ENCODE measurements around a stretch of chr12.

DNA sequence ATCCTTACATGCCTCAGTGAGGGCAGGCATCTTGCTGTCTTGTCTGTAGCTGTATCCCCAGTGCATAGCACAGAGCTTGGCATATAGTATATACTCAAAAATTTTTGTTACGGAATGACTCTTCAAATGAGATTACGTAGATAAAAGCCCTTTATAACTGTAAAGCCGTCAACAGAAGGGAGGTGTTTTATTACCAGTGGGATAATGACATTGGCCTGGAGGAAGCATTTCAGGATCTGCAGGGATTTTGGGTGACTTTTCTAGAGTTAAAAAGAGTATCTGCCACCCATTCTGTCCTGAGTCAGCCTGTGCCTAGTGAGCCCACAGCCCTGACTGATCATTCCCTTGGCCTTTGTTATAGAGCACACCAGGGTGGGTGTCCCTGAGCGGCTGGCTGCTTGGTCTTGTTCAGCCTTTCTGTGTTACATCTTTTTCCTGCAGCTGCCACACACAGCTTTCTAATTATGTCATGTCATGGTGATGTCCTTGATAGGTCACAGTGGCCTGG is 68.2 kb downstream of the ABTB3 start:
- RRBS: no CpG with 5 or more reads among the region's 4 CpGs

DNA sequence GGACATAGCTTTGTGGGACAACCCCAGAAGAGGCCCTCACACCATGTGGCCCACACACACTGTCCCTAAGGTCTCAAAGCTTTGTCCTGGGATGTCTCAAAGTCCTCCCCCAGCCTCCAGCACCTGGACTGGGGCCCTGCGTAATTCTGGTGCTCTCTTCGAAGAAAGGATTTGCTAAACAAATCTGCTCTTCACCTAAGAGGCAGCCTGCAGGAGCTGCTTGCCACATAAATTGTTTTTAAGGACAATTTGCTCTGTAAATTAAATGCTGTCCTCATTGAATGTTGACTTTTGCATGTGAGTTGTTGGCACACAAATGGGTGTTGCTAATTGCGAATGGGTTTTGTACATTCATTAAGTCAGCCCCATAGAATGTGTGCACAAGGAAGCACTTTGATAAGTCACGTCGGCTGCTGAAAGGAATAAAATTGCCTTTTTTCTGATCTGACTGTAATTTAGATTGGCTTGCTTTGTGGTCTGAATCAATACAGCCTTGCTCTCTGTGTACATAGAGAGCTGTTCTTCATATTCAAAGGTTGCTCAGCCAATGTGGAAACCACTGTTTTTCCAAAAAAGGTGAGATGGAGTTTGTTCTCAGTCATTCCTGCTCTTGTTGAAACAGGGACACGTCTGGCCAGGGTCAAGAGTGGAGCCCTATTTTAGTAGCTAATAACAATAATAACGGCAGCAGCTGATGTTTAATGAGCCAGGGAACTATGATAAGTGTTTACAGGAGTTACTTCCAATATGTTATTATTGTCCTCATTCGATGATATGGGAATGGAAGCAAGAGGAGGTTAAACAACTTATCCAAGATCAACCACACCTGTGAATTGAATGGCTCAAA is 161.5 kb upstream of the PWP1 start:
- RRBS: no CpG with 5 or more reads among the region's 8 CpGs

GRCh38 chr12:107601836-107602260 is 83.8 kb upstream of the PWP1 start:
- RRBS: 98% methylated on average over 3 of the region's 5 CpGs

GRCh38 chr12:107731022-107732348 is 29.5 kb downstream of the PRDM4 start:
- RRBS: no CpG with 5 or more reads among the region's 11 CpGs

GRCh38 chr12:108133438-108133971 is 4.4 kb downstream of the WSCD2 start:
- RRBS: no CpG with 5 or more reads among the region's 8 CpGs

DNA sequence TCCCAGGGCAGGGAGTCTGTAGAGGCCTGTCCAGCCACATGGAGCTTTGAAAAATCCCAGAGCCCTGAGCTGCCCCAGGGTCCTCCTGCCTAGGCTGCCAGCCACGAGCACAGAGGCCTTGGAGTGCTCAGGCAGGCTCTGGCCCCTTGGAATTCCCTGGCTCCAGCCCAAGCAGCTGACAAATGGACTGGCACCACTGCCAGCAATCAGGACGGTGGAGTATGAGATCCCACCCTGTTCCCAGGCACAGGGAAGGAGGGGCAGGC is 26.3 kb downstream of the CMKLR1 start:
- RRBS: no CpG with 5 or more reads among the region's 2 CpGs

- RRBS: no CpG with 5 or more reads among the region's 7 CpGs
Measured at GRCh38 chr12:108313223-108314020, 25.7 kb downstream of the CMKLR1 start.

GRCh38 chr12:108515936-108516101 is 742 bp downstream of the FICD start:
- RRBS: no CpG with 5 or more reads among the region's 3 CpGs

DNA sequence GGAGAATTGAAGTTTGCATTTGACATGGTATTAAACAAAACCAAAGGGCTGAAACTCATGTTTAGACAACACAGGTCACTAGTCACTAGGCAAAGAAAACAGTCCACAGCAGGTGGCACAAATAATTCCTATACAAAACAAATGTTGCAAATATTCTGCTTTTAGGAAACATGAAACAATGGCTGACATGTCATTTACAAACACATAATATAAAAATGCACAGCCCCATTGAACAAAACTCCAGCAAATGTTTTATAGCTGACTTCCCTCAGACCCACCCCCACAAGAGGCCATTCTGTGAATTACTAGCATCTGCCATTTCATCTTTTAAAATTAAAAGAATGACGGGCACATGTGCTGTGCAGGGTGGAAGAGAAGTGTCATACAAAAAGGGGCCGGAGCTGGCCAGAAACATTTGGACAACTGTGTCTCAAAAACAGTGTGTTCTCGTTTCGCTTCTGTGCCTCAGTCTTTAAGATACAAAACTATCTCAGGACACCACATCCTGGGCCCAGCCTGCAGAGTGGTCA is 7.7 kb downstream of the FICD start:
- RRBS: no CpG with 5 or more reads among the region's 4 CpGs

DNA sequence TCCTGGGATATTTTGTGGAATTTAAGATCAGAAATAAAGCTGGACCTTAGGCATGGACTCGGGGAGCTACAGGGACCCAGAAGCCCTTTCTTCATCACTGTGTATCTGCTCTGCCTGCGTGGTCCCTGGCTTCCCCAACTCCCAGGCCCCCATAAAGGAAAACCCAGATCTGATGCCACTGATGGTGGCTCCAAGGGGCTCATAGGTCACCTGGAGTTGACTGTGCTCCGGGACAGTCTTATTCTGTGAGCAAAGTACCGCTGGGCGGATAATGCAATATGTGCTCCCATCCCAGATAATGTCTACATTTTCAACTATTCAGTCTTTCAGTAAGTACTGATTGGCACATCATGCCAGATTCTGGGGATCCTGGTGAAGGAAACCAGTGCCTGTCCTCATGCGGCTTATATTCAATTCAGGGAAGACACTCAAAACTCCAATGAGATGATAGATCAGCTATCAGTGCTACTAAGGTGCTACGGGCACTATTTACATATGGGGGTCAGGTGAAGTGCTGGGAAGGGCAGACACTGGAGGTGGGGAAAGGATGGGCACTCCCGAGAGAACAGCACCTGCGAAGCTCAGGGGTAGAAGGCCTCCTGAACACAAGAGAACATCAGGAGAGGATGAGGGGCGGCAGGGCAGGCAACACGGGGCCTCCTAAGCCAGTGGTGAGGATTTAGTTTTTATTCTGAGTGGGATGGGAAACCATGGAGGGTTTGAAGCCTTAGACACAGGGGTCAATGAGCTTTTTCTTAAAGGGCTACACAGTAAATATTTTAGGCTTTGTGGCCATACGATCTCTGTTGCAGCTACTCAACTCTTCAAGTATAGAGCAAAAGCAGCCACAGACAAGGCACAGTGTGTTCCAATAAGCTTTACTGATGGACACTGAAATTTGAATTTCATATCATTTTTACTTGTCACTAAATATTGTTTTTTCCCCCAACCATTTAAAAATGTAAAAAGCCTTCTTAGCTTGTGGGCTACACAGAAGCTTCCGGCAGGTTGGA is 5.7 kb upstream of the SELPLG start:
- RRBS: no CpG with 5 or more reads among the region's 13 CpGs

DNA sequence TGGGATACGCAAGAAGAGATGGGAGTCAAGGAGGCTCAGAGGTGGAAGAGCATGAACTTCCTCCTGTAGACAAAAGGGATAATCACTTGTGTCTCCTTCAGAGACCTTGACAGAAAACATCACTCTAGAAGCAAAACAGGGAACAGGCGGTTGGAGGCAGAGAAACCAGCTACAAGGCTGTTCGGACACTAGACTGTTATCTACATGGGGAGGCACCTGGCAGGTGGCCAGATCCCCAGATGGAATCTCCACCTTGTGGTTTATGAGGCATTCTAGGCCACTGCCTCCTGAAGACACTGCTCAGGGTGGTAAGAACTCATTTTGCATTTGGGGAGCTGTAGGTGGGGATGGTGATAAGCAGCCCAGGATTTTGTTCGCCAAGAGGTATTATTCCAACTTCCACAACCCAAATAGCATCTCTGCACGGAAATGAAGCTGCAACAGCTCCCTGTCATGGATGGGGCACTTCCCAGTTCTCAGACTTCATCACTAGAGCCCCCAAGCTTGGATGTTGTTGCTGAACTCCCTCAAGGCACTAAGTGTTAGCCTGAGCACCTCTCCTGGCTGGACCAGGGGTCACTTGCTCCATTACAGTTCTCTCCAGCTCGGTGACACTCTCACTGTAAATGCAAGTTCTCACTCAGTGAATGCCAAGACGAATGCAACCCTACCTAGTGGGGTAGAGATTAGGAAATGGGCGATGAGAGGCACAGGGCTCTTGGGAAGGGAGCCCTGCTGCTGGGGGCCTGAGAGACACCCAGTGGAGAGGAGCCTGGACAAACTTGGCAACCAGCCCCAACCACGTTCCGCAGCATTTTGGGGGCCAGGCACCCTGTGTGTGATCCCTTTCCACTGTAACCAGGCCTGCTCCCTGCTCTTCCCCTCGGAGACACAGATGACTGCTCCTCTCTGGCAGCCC is 7.6 kb upstream of the SELPLG start:
- RRBS: no CpG with 5 or more reads among the region's 11 CpGs

GRCh38 chr12:108678131-108678466 is 44.4 kb upstream of the SELPLG start:
- RRBS: no CpG with 5 or more reads among the region's 6 CpGs

DNA sequence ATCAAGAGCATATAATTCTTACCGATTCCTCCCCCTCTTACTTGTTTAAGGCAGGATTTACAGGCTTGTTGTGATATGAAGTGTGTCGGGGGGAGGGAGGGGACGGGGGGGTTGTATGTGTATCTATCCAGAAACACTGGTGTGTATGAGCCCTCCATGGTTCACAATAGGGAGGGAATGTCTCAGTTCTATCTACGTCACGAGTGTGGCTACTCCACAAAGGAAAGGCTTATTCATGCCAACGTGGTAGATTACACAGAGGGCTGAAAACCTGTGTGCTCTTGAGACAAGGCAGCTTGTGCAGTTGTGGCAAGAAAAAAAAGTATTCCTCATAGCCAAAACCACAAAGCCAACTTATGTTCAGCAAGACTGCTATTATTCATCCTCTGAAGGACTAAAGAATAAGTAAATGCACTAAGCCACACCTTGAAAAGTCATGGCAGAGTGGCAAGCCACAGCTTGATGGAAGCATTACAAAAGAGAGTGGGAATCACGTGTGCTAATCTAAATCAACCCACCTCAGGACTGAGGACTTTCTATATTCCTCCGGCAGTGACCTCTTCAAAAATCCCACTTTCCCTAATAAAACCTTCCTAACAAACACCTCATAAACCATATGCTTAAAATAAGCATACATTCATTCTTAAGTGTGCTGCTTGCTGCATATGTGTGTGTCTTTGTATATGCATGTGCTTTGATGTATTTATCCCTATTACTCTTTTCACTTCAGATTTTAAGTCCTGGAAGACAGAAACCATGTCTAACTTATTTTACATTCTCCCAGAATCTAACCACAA is 34.8 kb downstream of the CORO1C start:
- RRBS: no CpG with 5 or more reads among the region's 8 CpGs

DNA sequence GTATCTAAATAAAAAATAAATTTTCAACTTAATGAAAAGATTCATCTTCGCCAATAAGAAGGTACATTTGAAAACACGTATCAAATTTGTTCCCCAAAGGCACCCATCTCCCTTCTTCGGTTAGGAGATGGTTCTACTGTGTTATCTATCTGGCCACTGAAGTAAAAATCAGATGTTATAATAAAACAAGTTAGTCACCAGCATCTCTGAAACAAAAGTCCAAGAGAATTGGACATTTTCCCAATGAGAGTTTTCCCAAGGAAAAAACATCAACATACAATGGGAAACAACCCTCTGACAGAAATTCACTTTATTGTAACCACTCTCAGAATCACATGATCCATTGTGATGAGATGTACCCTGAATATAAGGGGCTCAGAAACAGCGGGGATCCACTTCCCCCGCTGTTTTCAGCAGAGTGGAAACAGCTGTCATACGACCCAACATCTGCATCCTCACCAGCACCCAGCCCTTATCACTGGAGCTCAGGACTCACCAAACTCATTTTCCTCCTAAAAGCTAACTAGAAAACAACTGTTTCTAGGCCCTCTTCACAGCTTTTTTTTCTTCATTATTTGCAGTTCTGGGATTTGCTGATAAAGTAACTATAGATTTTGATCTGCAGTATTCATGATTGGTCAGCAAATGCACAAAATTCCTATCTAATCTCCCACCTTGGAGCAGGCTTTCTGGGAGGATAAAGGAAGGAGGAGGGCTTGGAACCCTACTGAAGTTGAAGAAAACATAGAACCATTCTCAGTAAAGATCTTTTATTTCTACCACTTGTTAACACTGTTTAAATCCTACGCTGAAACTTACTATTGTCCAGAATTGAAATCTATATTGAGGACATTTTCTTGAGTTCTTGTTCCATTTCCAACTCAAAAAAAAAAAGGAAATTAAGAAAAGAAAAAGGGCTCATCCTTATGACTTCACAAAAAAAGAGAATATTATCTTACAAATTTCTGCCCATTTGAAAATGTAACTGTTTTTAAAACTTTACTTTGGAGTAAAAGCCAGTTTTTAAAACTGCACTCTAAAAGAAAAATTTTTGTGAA is 31.2 kb downstream of the CORO1C start:
- RRBS: no CpG with 5 or more reads among the region's 7 CpGs

DNA sequence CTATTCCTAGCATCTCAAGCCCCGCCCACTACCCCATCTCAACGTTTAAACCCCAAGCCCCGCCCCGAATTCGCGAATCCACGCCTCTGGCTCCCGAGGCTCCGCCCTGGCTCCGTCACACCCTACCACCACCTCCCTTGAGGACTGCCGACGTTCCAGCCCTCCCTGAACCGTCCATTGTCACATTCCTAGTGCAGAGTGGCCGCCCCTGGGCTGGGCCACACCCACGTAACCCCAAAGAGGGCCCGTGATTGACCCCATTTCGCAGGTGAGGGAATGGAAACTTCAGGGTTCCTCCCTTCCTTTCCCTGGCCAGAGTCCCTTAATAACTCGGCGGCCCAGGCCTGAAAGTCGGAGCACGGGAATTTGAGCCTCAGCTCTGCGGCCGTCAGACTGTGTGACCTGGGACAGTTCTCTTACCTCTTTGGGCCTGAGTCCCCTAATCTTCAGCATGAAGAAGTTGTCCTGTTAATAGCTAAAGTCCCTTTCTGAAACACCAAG is 806 bp upstream of the CORO1C start:
- RRBS: no CpG with 5 or more reads among the region's 23 CpGs

DNA sequence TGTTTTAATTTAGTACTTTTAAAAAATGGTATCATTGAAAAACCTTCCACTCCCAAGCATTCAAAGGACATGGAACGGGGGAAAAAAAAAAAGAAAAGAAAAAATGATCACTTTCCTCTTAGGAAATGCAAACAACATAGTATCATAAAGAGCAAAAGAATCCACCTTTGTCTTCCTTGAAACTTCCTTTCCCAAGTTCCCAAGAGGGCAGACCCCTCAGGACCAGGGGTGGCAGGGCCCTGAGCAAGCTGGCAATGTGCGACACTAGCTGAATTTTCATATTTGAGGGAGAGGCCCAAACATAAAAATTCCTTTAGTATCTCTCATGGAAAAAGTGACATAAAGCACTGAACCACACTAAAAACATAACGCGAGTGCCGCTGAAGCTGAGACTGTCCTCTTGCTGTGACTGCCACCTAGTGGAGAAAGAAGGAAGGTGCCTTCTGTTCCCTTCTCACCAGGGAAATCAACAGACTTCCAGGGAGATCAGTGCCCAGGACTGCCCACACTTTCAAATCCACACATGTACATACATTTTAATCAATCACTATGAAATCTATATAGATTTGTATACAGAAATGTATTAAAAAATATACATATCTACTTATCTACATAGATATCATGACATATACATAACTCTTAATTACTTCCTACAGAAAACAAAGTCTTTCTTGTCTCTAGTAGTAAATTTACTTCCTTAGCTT is 53.9 kb downstream of the SSH1 start:
- RRBS: no CpG with 5 or more reads among the region's 5 CpGs

DNA sequence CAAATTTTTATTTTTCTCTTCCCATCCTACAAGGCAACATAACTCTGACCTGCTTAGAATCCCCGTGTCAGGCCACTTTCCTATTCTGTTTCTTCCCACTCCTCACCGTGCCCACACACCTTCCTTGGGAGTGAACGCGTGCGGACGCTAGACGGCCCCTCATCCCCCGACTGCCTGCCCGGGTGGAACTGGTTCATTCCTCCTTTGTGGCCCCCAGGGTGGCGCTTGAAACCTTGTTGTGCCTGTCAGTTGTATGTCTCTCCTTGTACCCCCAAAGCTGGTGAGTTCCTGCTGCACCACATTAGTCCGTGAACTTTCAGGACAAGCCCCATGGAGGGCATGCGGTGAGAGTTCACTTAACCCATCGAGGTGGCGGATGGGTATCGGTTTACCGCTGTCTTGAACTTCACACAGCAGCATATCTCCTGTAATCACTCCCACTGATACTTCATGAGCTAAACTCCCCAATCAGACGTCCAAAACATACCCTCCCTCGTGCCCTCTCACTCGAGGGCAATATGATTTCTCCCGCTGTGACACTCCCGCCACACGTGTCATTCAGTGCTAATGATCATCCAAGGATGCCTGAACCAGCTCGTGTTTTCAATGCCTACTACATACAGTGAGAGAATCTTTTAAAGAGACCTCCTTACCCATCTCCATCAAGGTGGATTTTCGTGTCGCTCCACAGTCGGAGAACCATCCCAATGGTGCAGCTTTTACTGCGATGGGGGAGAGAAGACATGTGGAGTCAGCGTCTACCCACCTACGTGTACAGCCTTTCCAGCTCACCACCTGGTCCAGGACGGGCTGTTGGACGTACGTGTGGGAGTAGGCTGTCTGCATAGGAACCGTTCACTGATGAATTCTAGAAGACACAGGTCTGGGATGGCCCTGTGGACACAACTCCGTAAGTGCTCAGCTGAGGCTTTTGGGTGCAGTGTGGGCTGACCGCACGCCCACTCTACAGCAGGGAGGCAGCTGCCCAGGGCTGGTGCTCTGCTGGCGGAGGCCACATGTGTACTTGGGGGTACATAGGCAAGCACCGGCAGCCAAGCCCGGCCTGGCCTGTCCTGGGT is 46.4 kb downstream of the SSH1 start:
- RRBS: no CpG with 5 or more reads among the region's 39 CpGs

- RRBS: no CpG with 5 or more reads among the region's 6 CpGs
Measured at GRCh38 chr12:108820585-108821148, 36.7 kb downstream of the SSH1 start.

DNA sequence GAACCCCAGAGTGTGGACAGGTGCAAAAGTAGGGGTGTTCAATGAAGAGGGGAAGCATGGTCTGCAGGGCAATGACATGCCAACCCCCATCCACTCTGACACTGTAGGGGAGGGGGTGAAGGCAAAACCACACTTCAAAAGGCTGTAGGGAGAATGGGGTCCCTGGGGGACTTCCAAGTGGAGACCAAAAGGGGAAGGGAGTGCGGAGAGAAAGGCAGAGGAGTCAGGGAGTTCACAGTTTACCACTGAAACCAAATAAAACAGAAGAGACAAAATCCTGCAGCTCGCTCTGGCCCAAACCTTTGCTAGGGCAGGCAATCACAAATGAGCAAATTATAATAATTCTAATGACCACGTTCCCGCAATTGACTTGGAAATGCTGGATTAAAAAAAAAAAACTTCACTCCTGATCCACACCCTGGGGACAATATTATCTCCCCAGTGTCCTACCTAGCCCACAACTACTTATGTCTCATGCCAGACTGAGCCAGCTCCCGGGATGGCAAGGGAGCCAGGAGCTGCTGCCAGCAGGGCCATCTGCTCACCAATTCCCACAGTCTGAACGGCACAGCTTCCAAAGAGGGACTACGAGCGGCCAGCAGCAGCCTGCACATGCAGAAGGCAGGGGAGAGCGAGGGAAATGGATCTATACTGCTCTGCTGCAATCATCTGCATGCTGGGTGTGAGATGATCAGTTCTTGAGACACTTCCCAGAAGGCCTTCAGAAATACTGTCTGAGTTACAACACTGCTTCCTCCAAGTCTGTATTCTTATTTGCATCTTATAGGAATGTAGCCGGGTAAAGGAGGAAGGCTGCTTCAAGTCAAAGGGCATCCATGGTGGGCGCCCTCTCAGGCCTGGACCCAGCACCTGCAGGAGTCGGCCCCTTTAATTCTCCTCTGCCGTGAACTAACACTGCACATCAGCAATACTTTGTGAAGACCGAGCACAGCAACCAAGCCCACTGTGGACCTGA is 11.2 kb downstream of the SSH1 start:
- RRBS: no CpG with 5 or more reads among the region's 14 CpGs

DNA sequence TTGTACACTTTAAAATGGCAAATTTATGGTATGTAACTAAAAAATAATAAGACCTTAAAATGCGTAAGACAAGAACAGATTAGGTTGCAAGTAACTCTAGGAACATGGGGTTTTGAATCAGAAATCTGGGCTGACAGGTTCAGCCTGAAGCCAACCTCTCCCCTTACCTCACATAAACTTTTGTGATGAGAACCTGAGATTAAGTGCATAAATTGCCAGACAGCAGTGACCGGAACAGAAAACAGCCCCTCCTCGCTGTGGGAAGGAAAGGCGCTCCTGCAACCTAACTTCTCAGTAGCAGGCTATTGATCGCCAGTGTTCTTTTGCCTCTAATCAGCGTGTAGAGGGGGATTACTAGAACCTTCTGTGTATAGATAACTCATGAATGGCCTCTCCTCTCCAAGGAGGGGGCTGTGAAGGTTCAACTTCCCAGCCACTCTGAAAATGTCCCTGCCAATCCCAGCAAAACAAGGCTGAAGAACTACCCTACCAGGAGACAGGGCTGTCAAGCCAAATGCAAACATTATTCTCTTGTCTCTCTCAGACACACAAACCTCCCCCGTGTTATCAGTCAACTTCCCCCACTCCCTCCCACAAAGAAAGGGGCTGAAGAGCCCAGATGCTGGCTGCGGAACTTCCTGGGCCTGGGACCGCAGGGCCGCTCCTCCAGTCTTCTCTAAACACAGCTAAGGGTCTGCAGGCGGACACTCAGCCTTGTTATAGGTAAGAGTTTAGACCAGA is 1.7 kb downstream of the SSH1 start:
- RRBS: no CpG with 5 or more reads among the region's 11 CpGs

Measured in Jurkat, Clone E6-1 (cell line).